HT1080 (cell line): ENCODE measurements around the genes LRFN5 and MIS18BP1.

DNA sequence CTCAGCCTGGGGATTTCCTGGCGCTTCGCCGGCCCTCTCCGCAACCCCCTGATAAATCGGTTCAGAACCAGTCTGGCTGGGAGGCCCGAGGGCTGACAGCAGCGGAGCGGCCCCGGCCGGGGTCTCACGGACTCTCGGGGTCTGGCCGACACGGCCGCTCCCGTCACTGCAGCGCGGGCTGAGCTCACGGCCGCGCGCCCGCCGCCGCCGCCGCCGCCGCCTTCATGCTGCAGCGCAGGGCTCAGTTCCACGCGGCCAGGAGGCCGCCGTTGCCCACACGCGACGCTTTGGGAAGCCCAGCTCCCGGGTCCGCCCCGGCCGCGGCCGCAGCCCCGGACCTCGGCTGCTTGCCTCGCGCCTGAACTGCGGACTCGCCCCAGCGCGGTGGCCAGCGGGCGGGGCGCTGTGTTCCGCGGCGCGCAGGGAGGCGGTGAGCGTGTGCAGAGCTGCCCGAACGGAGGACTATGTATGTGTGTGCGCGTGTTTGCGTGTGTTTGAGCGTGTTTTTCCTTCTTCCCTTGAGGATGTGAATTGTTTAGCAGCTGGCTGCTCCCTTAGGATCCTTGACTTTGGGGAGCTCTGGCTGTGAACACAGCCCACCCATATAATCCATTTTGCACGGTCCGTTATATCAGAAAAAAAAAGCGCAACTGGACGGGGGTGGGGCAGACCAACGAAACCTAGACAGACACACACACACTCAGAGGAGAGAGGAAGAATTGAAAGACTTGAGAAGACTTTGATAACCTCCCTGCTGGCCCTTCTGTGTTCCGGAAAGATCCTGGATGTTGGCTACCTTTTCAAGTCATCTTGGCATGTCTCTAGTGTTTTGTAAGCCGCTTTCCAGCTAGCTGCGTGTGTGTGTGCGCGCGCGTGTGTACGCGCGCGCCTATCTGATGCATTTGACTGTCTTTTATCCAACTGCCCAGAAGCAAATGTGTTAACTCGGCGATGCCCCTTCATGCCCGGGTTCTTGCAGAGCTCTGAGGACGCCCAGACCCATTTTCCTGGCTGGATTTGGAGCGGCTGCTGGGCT, at the start of gene LRFN5:
LRFN5 (plus strand) TSS at position 207 of the 1,036 bp plus-strand sequence.
RAMPAGE:
- cytosol, long total RNA = no peak
- long total RNA = no peak
- nucleus, long total RNA = no peak

DNA sequence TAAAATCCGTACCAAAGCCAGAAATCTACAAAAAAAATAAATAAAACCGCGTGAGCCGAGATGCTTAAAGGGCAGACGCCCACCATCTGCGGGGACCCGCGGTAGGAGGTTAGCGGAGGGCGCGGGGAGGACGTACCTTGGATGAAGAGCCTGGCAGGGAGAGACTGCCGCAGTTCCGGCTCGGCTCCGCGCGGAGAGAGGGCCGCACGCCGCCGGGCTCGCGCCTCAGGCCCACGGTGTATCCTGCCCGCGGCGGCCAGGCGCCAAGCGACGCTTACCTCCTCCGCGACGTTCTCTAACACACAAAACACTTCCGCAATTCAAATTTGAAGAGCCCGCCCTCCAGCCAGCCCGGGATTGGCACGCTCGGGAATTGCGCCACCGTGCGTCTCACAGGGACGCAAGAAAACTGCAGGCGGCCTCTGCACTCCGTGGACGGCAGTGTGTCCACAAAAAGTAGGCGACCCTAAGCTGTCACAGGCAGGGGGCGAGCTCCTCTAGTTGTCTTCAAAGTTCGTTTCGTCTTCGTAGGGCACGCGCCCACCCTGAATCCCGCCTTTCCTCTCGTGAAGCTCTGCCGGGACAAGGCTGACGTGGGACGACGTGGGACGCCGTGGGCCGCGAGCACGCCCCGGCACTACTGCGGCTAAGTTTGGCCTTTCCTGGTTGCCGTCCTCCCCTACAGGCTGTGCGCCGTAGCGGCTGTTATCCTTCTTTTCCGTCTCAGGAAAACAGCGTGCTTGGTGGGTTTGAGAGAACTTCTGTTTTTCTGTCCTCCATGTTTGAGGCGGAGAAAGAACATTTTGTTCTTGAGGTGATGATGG, at the start of gene MIS18BP1:
MIS18BP1 (minus strand) TSS at position 304 of the 824 bp plus-strand sequence.
RAMPAGE:
- cytosol, long total RNA = start-site peak on the minus strand centred at position 193 of the sequence, 23 bp wide, 19 and 32 reads in 2 replicates; start-site peak on the minus strand centred at position 277 of the sequence, 24 bp wide, 61 and 93 reads in 2 replicates
- long total RNA = start-site peak on the minus strand centred at position 277 of the sequence, 24 bp wide, 61 reads
- nucleus, long total RNA = start-site peak on the minus strand centred at position 251 of the sequence, 108 bp wide, 165 and 97 reads in 2 replicates

RAMPAGE:
- cytosol, long total RNA = no peak
- long total RNA = no peak
- nucleus, long total RNA = no peak
These were observed 846 bp upstream of the MIS18BP1 start for GRCh38 chr14:45253723-45254373.

GRCh38 chr14:45550833-45552156, 298.3 kb upstream of the MIS18BP1 start:
RAMPAGE:
- cytosol, long total RNA = no peak
- long total RNA = no peak
- nucleus, long total RNA = no peak

RAMPAGE:
- cytosol, long total RNA = no peak
- long total RNA = no peak
- nucleus, long total RNA = no peak
These were observed 814.4 kb downstream of the RPS29 start for GRCh38 chr14:48771752-48772294.

GRCh38 chr14:49586482-49586985, 354 bp upstream of the RPS29 start:
RAMPAGE:
- cytosol, long total RNA = no peak
- long total RNA = start-site peak on the plus strand at chr14:49586578-49586583, 9,889 reads
- nucleus, long total RNA = no peak

DNA sequence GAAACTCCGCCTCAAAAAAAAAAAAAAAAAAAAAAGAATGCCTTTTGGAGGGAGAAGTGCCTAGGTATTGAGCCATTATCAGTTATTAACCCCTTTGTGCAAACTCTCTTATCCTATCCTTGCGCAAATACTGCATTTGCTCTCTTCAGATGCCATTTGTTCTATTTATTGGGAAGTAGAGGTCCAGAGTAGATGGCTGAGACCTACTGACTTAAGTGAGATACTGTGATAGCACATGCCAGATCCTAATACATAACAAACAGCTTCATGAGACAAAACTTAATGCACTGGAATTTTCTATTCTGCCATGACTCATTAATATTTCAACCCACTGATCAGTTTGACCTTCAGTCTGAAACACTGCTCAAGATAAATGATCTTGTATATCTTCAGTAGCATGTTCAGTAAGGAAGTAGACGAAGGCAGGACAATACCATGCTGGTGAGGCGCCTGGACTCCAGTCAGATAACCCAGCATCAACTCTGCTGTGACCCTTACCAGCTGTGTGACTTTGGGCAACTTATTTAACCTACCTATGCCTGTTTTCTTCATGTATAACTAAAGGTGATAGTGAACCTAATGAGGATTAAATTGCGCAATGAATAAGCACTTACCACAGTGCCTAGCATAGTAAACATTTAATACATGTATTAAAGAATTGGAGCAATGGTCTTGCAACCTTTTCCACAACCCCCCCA, 5.7 kb upstream of the DNAAF2 start:
RAMPAGE:
- cytosol, long total RNA = no peak
- long total RNA = no peak
- nucleus, long total RNA = no peak

GRCh38 chr14:49769765-49770653, 2.1 kb downstream of the KLHDC2 start:
RAMPAGE:
- cytosol, long total RNA = no peak
- long total RNA = no peak
- nucleus, long total RNA = no peak

DNA sequence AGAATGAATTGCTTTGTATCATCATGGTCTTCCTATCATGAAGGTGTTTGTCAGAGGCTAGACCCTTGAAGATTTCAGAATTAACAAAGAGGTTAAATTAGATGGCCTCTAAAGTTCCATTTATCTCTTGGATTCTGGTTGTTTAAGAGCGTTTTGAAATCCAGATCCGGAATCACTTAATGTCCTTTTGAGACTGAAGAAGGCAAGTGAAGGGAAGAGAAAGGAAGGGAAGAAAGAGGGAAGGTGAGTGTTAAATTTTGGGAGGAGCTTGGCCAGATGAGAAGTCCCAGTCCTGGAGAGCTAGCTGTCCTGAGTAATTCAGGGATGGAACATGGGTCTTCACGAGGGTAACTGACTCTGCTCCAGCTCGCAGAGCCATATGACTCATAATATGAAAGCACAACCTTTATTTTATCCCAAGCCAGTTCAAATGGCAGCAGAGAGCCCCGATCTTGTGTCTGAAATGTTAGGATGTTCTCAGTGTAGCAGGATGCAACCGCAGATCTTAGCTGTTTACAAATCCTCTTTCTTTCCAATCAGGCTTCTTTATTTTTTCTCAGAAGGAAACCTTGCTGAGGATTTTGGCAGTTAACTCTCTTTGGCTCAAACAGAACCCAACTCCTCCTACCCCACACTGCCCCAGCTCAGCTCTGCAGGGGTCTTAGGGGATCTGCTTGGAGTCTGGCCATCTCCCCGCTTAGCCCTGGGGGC, 92.8 kb downstream of the VCPKMT start:
RAMPAGE:
- cytosol, long total RNA = no peak
- long total RNA = no peak
- nucleus, long total RNA = no peak

RAMPAGE:
- cytosol, long total RNA = no peak
- long total RNA = no peak
- nucleus, long total RNA = no peak
These were observed 77.6 kb downstream of the VCPKMT start for GRCh38 chr14:50038441-50039507.

GRCh38 chr14:50057943-50058631, 58.3 kb downstream of the VCPKMT start:
RAMPAGE:
- cytosol, long total RNA = no peak
- long total RNA = no peak
- nucleus, long total RNA = no peak

DNA sequence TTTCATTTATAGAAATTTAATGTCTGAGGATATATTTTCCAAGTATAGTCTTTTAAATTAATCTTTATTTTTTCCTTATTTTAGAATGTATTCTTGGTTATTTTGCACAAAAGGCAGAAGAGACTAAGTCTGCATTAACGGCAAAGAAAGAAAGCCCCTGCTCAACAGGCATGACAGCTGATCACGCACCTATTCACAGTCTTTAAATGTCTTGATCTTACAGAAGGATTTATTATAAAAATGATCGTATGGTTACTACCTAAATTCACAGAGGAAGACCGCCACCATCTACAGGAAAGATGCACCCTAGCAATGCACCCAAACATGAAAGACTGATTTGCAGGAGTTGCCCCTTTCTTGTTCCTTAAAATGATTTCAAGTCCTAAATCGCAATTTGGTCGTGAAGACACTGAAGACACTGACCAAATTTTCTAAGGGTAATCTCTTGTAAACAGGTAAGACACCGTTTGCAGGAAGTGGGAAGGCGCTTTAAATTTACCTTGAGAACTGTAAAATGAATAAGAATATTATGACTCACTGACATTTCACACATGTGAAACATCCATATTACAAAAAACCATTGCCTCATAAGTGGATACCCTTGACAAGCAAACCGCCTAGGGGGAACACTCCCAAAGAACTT, 1.1 kb downstream of the SOS2 start:
RAMPAGE:
- cytosol, long total RNA = no peak
- long total RNA = no peak
- nucleus, long total RNA = no peak

DNA sequence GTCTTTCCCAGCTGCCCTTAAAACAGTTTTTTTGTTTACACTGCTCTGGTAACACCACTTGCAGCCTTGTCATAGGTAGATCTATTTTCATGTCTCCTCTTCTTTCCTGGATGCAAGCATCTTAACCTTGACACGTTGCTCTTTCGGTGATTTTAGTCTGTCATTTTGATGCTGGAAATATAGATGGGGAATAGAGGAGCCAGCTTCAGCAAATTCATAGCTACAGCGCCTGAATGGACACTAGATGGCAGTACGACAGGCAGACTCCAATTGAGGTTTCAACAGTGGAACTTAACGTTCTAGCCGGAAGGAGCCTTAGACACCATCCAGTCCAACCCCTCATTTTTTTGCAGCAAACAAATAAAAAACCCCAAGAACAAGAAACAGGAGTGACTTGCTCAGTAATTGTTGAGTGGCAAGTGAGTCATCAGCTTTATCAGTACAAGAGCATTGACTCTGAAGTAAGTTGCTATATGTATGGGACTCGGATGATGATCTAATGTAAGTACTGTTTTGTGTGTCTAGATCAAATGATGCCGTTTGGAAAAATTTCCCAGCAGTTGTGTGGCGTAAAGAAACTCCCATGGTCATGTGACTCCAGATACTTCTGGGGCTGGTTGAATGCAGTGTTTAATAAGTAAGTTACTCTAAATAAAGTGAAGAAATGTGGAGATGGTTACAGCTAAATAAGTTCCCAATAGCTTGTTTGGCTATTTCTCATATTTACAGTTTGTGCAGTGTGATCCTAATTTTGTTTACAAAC, 9.0 kb downstream of the DMAC2L start:
RAMPAGE:
- cytosol, long total RNA = no peak
- long total RNA = no peak
- nucleus, long total RNA = no peak

DNA sequence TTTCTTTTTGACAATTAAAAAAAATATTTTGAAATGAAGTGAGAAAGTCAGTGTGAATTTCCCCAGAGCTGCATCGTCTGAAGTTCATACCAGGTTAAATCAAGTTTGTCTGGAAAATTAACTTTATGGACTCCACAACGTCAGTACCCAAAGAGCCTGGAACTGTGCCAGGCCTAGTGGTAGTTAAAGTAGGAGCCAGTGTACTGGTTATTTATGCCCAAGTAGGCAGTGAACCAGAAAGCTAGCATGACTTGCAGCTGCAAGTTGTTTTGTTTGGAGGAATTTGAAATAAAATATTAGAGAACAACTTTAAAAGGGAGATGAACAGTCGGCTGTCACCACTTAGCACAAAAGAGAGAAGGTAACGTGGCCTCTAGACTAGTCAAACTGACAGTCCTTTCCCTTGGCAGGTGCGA, 3.0 kb upstream of the CDKL1 start:
RAMPAGE:
- cytosol, long total RNA = no peak
- long total RNA = no peak
- nucleus, long total RNA = no peak

GRCh38 chr14:50444959-50445500, 48.3 kb upstream of the CDKL1 start:
RAMPAGE:
- cytosol, long total RNA = no peak
- long total RNA = no peak
- nucleus, long total RNA = no peak

DNA sequence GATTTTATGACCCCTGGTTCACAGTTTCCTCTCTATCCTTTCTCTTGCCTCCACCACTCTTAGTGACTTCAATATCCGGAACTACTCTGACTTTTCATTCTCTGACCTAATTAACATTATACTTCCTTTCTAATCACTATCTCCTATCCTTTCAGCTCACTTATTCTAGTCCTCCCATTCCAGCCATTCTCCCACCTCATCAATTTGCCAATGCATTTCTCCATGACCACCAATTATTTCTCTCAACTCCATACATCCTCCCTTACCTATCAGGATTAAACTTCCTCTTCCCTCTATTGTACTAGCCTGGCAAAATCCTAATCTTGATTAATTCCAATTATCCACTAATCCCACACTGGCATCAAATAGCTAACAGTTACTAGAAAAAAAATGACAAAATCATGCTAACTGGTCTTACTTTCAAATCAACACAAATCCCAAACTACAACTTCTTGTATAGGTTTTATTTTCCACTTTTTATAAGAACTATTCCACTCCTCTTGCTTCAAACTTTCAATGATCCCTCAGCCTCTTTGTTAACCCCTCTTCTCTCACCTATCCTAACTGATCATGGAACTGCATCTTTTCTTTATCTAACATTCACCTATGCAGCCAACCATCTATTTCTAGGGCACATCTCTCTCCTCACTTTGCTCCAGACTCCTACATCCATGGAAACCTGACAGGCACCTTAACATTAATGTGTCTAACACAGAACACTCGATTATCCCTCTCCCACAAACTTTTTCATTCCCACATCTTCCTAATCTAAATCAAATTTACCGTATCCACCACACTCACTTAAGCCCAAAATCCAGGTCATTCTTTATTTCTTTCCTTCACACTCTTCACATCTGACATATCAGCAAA, 16.9 kb downstream of the MAP4K5 start:
RAMPAGE:
- cytosol, long total RNA = no peak
- long total RNA = no peak
- nucleus, long total RNA = no peak

DNA sequence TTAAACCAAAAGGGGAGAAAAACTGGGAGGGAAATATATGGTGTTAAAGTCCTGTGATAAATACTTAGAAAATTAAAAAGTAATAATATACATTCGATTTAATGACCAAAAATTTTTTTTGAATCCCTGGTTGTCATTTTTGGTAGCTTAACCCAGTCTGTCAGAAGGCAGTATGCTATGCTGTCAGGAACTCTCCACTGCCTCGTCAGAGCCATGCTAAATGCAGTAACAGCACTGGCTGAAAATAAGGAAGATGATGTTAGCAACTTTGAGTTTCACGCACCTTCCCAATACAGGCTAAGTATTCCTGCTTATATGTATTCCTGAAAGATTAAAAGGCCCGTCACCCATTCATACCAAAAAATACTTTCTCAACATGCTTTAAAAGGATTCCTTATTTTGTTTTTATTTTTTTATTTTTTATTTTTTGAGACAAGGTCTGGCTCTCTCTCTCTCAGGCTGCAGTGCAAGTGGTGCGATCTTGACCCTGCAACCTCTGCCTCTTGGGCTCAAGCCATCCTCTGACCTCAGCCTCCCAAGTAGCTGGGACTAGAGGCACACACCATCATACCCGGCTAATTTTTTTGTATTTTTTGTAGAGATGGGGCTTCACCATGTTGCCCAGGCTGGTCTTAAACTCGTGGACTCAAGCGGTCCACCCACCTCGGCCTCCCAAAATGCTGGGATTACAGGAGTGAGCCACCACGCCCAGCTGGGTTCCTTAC, 34.0 kb downstream of the SAV1 start:
RAMPAGE:
- cytosol, long total RNA = no peak
- long total RNA = no peak
- nucleus, long total RNA = no peak

RAMPAGE:
- cytosol, long total RNA = no peak
- long total RNA = no peak
- nucleus, long total RNA = no peak
These were observed 1.4 kb downstream of the SAV1 start for GRCh38 chr14:50666783-50667114.

DNA sequence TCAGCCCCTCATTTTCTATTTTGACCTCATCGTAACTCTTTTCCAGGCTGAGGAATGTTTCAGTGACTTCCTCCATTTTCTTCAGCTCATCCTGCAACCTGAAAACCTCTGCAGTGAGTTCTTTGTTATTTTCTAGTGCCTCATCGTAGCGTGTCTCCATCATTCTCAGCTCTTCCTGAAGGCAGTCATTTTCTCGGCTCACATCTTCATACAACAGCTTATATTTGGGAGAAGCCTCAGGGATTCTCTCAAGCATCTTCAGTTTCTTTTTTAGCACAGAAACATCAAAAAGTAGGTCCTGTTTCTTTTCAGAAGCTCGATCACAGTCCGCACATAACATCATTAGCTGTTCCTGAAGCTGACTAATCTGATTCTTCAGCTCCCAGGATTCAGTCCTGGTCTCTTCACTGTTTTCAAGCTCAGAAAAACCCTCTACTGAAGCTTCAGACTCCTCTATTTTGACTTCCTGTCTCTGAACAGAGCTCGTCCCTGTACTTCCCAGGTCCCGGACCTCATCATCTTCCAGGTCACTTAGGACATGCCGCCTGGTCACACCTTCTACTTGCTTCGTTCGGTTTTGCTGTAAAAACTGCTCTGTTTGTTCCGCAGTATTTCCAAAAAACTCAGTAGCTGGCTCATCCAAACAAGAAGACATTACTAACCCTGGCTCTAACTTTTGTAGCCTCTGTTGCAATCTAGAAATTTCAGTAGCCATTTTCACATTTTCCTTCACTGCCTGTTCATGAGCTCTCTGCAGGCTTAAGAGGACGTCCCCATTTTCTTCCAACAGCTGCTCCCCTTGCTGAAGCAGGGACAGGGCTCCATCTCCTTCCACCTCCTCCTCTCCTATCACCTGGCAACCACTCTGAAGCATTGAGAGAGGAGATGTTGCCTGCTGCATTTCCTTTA, 73.6 kb downstream of the NIN start:
RAMPAGE:
- cytosol, long total RNA = no peak
- long total RNA = no peak
- nucleus, long total RNA = no peak

DNA sequence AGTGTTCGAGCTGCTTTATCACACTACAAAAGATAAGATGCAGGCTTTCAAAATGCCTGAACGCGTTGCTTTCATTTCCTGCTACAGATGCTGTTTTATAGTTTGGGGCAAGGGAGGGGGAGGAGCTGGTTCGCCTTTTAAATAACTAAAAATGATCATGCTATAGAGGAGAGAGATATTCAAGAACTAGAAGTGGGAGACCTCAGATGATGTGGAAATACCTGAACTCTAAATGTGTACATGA, 38.8 kb downstream of the NIN start:
RAMPAGE:
- cytosol, long total RNA = no peak
- long total RNA = no peak
- nucleus, long total RNA = no peak